Paraaortic lymph node (tissue), 1 donor: ENCODE data around the gene H3-3B.

DNA sequence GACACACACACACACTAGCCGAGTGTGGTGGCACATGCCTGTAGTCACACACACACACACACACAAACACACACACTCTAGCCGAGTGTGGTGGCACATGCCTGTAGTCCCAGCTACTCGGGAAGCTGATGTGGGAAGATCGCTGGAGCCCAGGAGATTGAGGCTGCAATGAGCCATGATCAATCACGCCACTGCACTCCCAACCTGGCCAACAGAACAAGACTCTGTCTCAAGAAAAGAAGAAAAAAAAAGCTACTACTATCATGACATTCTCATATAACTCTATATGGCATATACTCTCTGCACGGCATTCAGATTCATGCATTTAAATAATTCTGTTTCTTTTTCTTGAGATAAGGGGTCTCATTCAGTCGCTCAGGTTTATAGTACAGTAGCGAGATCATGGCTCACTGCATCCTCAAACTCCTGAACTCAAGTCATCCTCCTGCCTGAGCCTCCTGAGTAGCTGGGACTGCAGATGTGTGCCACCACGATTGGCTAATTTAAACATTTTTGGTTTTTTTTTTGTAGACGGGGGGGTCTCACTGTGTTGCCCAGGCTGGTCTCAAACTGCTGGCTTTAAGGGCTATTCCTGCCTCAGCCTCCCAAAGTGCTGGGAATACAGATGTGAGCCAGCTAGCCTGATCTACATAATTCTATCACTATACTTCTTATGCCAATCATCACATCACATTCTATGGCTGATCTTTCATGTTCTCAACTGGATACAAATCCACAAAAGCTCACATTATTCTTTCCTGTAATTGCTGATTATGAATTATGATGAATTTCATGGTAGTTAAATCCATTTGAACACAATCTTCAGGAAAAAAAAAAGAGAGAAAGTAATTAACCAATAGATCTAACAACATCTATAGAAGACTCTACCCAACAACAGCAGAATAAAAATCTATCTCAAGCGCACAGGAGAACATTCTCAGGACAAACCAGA is 30.6 kb downstream of the GRB2 start:
- PRO-cap: no peak

DNA sequence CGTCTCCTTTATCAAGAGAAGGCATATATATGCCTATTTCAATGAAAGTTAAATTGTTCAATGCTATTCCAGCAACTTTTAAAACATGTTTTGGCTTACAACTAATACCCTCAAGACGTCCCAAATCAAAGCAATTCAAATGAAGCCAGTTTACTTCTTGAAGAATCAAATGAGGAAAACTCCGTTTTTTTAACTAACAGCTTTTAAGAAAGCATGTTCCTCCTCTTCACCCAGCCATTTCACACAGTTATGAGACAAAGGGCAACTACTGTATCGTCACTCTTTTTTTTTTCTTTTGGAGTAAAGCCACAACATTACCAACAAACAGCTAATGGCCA is 14.7 kb downstream of the GRB2 start:
- PRO-cap: no peak

DNA sequence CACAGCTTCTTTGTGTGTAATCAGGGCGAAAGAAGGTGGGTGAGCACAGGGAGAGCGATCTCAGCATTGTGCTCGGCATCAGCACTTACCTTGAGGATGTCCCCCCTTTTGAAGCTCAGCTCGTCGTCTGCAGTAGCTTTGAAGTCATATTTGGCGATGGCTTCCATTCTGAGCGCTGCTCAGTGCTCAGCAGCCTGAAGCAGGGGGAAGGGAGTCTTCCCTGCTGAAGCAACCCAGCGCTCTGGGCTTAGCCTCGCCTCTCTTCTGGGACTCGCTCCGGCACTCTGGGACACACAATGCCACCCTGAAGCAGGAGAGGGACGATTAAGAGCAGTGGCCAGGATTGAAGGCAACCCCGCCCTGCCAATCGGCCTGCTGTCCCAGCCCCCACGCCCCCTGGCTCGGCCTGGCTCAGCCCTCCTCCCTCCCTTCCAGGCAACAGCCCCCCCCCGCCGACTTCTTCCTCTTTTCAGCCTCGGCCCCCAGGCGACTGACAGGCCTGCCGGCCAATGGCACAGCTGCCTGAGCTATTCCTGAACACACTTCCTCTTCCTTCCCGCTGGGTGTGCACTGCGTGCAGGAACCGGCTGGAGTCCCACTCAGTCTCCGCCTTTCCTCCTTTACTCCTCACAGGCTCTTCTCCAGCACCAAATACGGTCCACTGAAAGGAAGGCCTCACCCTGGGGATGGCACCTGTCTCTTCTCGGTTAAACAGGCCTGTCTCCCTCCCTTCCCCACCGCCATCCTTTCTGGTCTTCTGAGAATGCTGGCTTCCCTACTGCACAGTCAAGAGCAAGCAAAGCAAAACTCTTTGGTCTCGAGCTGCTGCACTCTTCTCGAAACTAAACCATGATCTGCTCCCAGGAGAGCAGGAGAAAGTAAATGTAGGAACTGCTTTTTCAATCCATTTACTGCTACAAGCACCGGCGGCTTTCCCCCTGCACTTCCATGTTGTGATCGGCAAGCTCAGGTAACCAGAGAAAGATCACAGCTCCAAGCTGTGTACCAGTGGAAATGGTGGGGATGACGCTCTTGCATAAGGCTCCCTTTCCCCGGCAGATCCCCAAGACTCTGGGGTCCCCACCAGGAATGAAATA is 11.7 kb downstream of the GRB2 start:
- PRO-cap: bidirectional peak, plus-strand start at position 602 of the sequence, minus-strand start at position 440 of the sequence

DNA sequence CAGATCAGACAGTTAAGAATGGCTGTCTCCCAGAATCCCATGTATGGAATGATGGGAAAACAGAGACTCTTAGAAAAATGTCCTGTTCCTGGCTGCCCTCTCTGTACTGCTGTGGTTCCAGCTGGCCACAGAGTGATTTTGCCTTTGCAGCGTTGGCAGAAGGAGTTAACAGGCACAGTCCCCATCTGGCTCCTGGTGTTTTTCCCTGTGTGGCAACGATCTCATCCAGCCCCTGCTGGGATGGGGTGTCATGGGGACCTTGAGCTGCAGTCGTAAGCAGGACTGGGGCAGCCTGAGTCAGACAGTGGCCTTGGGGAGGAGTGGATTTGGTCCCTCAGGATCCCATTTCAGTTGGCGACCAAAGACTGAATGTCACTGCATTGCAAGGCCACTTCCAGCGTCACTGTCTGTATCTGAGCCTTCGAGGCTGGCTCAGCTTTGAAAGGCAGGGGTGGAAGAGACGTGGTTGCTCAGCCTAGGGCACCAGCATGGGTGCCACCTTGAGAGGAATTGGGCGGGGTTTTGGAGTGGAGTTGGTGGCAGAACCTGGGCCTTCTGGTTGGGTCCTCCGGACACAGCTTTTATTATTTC is 11.9 kb downstream of the TMEM94 start:
- PRO-cap: no peak

GRCh38 chr17:75498582-75499441 is 16.5 kb downstream of the CASKIN2 start:
- PRO-cap: no peak

GRCh38 chr17:75509735-75510521 is 5.4 kb downstream of the CASKIN2 start:
- PRO-cap: bidirectional peak, plus-strand start at chr17:75510215, minus-strand start at chr17:75510088

- PRO-cap: no peak
Measured at GRCh38 chr17:75512953-75513168, 2.5 kb downstream of the CASKIN2 start.

GRCh38 chr17:75525868-75526668 is 571 bp downstream of the LLGL2 start:
- PRO-cap: no peak

DNA sequence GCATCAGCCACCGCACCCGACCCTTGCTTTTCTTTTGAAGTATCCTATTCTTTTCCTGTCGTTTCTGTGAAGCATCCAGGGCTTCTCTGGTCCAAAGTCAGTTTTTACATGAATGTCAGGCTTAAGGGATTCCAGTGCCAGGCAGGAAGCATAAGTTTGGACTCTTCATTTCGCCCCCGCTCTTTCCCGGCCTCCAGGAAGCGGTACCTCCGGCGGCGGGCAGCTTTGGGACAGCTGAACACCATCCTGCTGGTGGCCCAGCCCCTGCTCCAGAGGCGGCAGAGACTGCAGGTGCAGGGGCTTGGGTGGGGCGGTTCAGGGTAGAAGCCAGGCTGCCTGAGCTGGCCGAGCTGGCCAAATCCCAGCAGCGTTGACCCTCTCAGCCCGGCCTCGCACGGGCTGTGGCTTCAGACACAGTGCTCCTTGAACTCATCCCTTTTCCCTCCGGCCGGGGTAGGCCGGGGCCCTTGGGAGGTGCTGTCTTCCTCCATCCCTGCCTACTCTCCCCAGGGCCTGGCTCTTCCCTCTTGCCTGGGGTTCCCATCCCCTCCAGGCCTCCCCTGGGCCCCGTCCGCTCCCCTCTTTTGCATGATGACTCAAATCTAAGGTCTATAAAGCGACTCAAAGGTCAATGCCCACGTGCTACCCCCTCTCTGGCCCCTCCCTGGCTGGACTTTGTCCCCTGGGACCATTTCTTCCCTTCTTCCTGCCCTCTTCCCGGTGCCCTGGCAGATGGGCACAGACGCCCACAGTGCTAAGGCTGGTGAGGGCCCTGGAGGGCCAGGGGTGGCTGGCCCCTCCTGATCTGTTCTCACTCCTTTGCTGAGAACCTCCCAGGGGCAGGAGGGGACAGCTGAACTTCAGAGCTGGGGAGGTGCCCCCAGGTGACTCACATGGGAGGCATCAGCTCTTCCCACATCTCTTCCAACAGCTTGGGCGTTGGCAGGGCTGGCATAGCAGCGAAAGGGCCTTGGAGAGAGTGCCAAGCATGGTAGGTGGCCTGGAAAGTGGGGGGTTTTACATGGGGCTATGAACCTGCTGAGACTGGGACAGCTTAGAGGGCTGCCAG is 22.7 kb downstream of the MYO15B start:
- PRO-cap: no peak

GRCh38 chr17:75636939-75637491 is 3.8 kb downstream of the SMIM5 start:
- PRO-cap: no peak

- PRO-cap: no peak
Measured at GRCh38 chr17:75642784-75643776, 3.0 kb upstream of the SMIM6 start.

DNA sequence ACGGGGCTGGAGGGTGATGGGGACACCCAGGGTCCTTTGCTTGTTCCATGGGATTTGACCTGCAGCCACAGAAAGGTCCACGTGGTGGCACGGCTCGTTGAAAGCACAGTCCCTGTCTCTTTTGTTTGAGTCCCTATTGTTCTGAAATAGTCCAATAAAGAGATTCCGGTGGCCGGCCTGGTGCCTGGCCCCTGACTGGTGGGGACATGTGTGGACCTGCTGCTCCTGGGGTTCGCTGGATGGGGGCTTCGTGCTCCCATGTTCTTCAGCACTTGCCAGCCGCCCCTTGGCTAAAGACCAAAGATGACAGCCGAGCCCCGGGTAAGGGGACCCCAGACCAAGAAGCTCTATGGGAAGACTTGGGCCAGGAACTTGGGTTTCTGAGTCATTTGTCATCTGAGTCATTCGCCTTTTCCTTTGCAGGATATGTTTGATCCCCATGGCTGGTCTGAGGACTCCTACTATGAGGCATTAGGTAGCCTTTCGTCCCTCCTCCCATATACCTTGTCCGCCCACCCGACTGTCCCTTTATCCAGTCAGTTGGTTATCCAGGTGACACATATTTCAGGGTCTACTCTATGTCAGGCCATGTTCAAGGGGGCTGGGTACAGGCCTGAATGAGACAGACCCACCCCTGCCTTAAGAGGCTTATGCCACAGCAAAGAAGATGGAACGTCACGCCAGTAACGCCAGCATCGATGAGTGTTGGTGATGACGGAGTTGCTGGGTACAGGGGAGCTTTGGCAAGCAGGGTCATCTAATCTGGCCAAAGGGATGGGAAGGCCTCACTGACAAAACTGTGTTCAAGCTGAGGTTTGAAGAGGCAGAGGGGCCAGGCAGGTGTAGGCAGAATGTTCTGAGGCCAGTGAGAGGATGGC is 17.6 kb upstream of the ITGB4 start:
- PRO-cap: no peak

GRCh38 chr17:75706106-75706942 is 14.9 kb upstream of the ITGB4 start:
- PRO-cap: no peak

DNA sequence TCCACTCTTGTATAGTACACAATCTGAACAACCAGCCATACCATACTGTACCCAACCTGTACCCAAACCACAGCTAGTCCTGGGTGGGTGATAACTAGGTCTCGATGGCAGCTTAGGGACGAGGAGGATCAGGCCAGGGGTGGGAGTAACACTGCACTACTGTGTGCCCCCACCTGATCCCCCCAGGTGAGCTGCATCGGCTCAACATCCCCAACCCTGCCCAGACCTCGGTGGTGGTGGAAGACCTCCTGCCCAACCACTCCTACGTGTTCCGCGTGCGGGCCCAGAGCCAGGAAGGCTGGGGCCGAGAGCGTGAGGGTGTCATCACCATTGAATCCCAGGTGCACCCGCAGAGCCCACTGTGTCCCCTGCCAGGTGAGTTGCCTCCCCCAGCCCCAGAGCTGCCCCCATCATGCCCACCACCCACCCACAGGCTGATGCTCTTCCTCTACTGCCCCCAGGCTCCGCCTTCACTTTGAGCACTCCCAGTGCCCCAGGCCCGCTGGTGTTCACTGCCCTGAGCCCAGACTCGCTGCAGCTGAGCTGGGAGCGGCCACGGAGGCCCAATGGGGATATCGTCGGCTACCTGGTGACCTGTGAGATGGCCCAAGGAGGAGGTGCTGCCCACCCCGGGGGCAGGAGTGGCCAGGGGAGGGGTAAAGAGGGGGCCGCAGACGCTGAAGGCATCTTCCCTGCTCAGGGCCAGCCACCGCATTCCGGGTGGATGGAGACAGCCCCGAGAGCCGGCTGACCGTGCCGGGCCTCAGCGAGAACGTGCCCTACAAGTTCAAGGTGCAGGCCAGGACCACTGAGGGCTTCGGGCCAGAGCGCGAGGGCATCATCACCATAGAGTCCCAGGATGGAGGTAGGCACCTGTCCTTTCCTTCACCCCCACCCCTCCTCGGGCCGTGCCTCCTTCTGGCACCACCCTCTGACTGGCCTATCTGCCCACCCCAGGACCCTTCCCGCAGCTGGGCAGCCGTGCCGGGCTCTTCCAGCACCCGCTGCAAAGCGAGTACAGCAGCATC is 8.4 kb downstream of the GALK1 start:
- PRO-cap: no peak

DNA sequence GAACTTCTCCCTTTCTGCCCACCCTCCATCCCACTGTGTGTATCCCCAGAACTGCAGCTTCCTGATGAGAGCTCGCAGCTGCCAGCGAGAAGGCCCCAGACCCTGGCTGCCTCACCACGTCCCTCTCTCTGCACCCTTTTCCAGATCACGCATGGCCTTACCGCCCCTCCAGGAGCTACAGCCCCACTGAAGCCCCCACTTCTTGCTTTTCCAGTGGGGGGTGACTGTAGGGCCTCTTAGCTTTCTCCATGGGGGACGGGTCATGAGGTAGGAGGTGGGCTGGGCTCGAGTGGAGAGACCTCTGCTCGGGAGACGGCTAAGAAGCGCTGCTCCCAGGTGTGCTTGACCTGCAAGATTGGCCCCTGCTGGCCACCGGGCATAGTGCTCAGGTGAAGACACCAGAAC is 5.9 kb downstream of the H3-3B start:
- PRO-cap: no peak

- PRO-cap: bidirectional peak, plus-strand start at chr17:75780093, minus-strand start at chr17:75779779
Measured at GRCh38 chr17:75779656-75780010, at the start of gene H3-3B. TSS of gene H3-3B (minus strand) at chr17:75779779.

DNA sequence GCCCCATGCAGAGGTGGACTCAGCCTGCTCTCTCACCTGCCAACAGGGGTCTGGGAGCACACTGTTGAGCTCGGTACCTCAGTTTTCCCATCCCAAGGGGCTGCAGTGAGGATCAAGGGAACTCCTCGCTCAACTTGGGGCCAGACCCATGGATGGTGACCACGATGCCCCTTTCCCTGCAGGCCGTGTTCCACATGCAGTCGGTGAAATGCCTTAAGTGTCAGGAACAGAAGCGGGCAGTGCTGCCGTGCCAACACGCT is 20.2 kb downstream of the UNC13D start:
- PRO-cap: no peak

DNA sequence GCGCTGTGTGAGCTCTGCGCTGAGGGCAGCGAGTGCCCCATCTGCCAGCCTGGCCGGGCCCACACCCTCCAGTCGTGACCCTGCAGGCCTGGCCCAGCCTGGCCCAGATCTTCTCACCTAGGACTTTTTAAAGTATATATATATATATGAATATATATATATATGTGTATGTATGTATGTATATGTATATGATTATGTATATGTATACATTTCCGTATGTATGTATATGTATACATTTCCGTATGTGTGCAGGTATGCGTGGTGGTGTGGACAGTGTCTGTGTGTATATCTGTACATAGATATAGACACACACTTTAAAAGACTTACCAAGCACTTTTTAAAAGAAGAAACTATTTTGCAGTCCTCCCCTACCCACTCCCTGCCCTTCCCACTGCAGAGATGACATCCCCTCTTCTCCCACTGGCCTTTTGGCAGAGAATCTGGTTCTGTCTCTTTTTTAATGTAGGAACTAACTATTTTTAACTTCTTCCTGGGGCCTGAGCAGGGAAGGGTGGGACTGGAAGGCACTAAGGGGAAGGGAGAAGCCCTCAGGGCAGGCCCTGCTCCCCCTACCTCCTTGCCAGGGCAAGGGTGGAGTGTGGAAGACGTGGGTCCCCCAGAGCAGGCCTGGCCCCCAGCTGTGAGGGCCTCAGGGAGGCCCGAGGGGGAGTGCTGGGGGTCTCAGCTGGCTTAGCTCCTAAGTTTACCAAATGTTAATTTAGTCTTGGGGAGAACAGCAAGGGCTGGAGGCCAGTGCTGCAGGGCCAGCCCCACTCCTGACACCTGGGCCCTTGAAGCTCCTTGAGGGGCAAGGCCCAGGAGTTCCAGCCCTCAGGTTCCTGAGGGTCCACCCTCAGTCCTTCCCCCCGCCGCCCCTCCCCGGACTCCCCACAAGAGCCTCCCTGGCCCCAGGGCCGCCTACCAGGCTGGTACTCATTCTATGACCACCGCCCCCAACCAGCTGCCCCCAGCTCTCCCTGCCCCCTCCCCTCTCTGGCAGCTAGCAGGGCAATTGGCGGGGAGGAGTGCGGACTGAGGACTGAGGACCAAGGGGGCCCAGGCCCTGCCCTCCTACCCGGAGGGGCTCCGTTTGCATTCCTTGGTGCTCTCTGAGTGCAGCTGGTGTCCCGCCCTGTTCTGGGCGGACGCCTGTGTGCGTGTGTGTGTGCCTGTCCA is 19.5 kb downstream of the UNC13D start:
- PRO-cap: no peak

GRCh38 chr17:75845795-75846571 is 1.8 kb upstream of the UNC13D start:
- PRO-cap: no peak

GRCh38 chr17:75854029-75854387 is 1.1 kb downstream of the WBP2 start:
- PRO-cap: bidirectional peak, plus-strand start at chr17:75854242, minus-strand start at chr17:75854194